ENCODE measurements around a stretch of chr14.

DNA sequence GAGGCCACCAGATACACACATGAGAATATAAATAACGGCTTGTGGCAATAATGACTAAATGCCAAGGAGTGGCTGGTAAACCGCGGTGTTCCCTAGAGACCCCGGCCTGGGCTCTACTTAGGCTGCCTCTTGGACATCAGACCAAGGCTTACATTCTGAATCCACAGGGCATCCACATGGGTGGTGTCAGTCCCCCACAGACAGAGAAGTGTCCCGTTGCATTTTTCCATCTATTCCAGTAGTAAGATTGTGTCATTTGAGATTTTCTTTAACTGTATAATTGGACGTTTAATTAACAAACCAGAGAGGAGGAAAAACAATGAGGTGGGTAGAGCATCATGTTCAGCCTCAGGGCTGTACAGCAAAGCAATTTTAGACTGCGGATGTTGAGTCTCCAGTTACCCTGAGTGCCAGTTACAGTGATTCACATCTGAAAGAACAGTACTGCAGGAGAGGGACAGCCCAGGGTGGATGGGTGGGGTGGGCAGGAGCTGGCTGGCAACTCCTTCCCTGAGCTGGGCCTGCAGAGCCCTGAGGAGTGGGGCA, 20.5 kb downstream of the CKB start:
- RRBS = no CpG with 5 or more reads among the region's 7 CpGs

GRCh38 chr14:103634080-103634792, 5.2 kb downstream of the KLC1 start:
- RRBS = no CpG with 5 or more reads among the region's 7 CpGs

DNA sequence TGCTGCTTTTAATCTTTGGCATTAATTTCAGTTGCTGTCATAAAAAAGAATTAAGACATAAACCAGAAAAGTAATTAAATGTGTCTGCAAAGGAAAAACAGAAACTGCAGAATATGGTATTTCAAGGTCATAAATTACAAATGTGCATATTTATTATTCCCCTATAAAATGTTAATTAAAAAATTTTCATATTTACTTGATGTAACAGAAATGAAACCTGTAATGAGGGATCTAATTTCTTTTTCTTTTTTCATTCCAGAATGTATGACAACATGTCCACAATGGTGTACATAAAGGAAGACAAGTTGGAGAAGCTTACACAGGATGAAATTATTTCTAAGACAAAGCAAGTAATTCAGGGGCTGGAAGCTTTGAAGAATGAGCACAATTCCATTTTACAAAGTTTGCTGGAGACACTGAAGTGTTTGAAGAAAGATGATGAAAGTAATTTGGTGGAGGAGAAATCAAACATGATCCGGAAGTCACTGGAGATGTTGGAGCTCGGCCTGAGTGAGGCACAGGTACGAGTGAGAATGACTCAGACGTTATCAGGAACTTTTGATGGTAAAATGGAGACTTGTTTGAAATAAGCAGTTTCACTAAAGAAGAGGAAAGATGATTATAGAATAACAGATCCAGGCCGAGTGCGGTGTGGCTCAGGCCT, 25.4 kb downstream of the KLC1 start:
- RRBS = no CpG with 5 or more reads among the region's 6 CpGs

DNA sequence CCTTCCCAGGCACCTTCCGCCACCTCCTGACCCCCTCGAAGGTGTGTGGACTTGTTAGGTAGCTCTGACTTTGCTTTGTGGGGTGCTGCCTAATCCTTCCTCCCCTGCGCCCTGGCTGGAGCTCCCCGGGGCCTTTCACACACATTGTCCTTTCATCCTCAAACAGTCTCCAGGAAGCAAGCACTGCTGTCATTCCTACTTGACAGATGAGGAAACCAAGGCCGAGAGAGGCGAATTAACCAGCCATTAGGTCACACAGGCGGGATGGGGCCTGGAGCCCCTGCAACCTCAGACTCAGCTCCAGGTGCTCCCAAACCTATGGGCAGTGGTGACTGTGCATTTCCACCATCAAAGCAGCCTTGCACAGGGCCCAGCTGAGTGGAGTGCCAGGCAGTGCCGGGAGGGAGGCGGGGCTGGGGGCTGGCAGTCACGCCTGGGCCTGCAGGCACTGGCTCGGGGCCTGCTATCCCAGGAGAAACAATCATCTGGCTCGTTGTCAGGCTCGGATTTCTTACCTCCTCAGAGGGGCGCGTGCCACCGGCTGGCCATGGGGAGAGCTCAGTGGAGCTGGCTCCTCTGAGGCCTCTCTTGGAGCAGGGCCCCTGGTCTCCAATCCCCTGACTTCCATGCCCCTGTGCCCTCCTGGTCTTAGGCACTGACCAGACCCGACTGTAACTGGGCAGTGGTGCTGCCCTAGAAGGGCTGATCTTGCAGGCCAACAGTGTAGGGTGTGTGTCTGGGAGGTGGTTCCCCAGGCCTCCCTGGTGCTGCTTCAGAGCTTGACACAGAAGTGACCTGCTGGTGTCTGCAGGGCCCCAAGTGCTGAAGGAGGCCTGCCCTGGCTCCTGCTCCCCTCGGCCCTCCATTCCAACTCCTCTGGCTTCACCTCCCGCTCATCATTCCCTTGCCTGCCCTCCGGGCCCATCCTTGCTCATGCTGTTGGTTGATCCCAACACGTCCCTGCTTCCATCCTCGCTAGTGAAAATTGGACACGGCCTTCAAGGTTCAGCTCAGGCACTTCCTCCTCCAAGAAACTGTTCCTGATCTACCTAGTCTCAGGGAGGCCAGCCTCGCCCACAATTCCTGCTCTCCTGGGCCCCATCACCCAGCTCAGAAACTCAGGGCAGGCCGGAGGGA, 20.2 kb upstream of the PPP1R13B start:
- RRBS = no CpG with 5 or more reads among the region's 25 CpGs

- RRBS = no CpG with 5 or more reads among the region's 8 CpGs
Observed at GRCh38 chr14:103908408-103909018, 12.8 kb downstream of the ATP5MJ start.

GRCh38 chr14:104224270-104225044, 86.1 kb downstream of the KIF26A start:
- RRBS = 11% methylated on average over 2 of the region's 18 CpGs

DNA sequence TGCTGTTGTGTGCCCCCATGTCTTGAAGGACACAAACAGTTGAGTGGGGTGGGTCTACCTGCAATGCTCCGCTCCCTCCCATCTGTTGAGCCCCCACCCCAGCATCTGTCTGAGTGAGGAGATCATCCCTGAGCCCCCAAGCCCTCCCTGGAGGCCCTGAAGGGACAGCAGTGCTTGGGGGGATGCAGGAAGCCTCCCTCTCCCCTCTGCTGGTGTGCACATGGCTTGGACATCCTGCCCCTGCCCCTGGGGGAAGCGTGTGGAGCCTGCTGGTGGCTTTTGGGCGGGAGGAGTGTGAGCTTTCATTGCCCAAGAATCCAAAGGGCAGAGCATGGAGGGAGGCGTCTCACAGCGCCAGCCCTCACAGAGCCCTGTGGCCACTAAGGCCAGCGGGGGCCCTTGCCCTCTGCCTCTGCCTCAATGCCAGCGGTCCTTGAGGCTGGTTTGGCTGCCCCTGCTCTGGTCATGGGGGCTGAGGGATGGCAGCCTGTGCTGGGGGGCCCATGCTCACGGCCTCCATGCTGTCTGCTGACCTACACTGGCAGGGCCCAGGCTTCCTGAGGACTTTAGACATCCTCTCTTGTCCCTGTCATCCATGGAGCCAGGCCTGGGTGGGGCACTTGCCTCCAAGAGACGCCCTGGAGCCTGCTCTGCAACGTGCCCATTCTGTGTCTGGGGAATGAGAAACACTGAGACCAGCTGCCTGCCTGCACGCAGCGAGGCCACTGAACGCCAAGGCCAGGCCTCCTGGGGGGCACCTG, 143.3 kb downstream of the KIF26A start:
- RRBS = no CpG with 5 or more reads among the region's 13 CpGs

GRCh38 chr14:104393785-104394522, 185.6 kb upstream of the C14orf180 start:
- RRBS = no CpG with 5 or more reads among the region's 14 CpGs

DNA sequence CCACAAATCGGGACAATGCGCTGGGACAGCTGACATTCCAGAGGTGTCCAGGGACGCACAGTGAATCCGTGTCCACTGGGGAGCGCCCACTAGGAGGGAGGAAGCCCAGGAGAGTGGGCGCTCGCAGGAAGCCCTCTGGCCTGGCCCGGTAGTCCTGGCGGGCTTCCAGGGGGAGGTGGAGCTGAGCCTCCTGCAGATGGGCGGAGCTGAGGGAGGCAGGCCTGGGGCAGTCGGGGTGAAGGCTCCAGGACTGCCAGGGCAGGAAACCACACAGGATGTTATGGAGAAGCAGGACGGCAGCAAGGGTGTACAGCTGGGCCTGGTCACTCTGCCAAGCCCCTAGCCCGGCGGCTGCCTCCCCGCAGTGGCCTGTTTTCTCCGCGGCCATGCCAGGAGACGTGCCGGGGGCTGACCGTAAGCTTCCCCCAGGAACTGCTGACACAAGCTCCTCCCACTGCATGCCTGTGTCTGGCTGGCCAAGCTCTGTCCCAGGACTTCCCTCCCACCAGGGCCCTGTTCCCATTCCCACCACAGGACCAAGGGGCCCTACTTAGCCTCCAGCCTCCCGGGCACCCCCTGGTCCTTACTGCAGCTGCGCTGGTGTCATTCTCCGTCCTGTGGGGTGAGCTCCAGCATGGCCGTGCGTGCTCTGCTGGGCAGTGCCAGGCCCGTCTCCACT, 143.4 kb upstream of the C14orf180 start:
- RRBS = 3% methylated on average over 7 of the region's 26 CpGs

- RRBS = 8% methylated on average over 2 of the region's 20 CpGs
Observed at GRCh38 chr14:104563078-104563932, 16.3 kb upstream of the C14orf180 start.

DNA sequence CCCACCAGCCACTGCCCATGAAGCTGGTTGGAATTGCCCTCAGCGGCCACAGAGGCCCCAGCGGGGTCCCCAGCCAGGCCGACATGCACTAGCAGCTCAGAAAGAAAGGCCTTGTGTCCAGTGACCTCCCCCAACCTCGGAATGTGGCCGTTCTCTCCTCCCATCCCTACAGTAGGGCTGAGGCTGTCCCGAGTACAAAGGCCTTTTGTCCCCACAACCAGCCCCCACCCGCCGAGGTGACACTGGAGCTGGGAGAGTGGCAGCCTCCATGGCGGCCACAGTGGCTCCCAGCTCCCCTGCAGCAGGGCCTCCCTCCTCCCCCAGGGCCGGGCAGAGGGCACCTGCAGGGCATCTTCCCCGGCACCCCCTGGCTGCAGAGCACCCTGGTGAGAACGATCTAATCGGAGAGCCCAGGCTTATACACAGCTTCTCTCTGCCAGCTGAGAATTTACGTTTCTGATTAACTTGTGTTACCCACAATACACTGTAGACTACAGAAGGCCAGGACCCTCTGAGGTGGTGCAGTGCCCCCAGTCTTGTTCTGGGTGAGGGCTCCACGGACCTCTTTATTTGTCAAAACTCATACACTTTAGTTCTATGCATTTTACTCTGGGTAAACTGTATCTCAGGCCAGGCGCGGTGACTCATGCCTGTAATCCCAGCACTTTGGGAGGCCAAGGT, 23.2 kb upstream of the INF2 start:
- RRBS = no CpG with 5 or more reads among the region's 17 CpGs

- RRBS = 82% methylated on average over 4 of the region's 15 CpGs
Observed at GRCh38 chr14:104686846-104687495, 2.4 kb upstream of the INF2 start.

- RRBS = 82% methylated on average over 5 of the region's 45 CpGs
Observed at GRCh38 chr14:104700072-104701239, 11.0 kb downstream of the INF2 start.

DNA sequence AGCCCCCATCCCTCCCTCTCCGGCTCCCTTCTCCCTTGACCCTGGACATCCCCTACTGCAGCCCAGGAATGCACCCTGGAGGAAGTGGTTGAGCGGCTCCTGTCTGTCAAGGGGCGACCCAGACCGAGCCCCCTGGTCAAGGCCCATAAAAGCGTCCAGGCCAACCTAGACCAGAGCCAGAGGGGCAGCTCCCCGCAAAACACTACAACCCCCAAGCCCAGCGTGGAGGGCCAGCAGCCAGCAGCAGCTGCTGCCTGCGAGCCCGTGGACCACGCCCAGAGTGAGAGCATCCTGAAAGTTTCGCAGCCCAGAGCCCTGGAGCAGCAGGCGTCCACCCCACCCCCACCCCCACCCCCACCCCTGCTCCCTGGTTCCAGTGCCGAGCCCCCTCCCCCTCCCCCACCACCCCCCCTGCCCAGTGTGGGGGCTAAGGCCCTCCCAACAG, 16.8 kb upstream of the ADSS1 start:
- RRBS = no CpG with 5 or more reads among the region's 13 CpGs

DNA sequence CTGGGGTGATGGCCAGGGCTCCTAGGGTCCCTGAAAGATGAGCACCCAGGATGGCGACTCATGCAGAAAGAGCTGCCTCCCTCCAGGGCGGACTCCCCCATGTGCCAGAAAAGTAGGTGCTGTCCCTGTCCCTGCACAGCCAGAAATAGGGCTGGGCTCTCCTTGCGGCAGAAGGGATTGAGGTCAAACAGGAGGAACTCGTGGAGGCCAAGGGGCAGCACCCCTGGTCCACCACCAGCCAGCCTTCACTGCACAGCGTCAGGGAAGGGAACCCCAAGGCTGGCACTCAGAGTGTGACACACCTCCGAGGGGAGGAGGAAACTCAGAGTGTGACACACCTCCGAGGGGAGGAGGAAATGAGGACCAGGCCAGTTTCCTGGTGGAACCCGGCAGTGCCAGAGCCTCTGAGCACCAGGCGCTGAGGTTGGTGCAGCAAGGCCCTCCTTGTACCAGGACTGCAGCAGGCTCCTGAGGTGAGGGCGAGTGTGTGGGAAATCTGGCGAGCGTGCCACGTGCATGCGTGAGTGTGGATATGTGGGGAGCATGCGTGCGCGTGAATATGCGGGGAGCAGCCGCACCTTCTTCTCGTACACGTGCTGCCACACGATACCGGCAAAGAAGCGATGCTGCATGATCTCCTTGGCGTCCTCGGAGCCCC, 19.0 kb downstream of the SIVA1 start:
- RRBS = no CpG with 5 or more reads among the region's 26 CpGs

DNA sequence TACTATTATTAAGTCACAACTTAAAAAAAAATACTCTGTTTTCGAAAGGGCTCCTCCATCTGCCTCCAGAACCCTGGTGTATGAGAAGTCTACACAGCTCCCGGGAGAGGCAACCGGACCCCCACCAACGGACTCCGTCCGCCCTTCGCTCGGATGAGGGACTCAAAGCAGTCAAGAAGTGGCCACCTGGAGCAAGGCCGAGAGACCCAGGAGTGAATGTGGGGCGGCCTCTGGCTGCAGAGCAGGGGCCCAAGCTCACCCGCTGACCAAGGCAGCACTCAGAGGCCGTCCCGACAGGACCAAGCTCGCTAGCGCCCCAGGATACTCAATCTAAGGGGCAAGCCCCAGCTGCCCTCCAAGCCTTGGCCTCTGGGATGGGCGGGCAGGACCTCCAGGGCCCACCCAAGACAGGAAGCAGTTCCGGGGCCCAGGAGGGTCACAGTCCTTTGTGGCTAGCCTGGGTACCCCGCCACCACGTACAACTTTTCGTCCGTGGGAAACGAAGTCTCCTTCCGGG, 959 bp downstream of the AKT1 start:
- RRBS = 7% methylated on average over 5 of the region's 23 CpGs

- RRBS = 24% methylated on average over 5 of the region's 47 CpGs
Observed at GRCh38 chr14:104864027-104864699, 905 bp upstream of the CEP170B start.

- RRBS = 84% methylated on average over 5 of the region's 41 CpGs
Observed at GRCh38 chr14:104893213-104893940, 28.3 kb downstream of the CEP170B start.

DNA sequence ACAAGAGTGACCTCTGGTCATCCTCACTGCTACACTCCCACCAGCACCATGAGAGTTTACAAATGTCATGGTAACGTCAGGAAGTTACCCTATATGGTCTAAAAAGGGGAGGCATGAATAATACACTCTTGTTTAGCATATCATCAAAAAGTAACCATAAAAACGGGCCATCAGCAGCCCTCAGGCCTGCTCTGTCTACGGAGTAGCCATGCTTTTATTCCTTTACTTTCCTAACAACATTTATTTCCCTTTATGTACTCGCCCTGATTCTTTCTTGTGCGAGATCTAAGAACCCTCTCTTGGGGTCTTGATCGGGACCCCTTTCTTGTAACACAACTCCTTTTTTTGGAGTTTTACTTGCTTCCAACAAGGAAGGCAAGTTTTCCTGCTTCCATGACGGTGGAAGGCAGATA, 11.8 kb upstream of the CDCA4 start:
- RRBS = no CpG with 5 or more reads among the region's 7 CpGs

DNA sequence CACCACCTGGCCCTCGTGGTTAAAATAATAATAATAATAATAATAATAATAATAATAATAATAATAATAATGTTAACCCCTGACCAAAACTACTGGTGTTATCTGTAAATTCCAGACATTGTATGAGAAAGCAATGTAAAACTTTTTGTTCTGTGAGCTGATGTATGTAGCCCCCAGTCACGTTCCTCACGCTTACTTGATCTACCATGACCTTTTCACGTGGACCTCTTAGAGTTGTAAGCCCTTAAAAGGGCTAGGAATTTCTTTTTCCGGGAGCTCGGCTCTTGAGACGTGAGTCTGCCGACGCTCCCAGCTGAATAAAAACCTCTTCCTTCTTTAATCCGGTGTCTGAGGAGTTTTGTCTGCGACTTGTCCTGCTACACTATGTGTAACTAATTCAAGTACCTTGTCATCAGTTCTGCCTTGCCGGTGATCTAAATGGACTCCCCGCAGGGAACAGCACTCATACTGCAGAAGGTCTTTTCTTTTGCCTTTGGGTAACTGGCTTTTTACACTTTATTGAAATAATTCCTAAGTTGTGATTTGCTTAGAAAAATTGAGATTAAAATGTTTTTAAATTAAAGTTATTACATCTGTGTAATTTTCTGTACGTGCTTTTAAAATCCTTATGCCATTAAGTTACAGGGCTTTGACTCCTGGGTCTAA, 17.8 kb upstream of the CDCA4 start:
- RRBS = 96% methylated on average over 1 of the region's 14 CpGs

Measured in GM12891 (cell line).